HTERT-HM (cell line): ENCODE data around the genes MAP2K7, CTXN1, NDUFA7 and MARCHF2.

- RRBS, result no CpG with 5 or more reads among the region's 50 CpGs
These were observed 1.7 kb upstream of the PNPLA6 start for GRCh38 chr19:7533714-7534395.

DNA sequence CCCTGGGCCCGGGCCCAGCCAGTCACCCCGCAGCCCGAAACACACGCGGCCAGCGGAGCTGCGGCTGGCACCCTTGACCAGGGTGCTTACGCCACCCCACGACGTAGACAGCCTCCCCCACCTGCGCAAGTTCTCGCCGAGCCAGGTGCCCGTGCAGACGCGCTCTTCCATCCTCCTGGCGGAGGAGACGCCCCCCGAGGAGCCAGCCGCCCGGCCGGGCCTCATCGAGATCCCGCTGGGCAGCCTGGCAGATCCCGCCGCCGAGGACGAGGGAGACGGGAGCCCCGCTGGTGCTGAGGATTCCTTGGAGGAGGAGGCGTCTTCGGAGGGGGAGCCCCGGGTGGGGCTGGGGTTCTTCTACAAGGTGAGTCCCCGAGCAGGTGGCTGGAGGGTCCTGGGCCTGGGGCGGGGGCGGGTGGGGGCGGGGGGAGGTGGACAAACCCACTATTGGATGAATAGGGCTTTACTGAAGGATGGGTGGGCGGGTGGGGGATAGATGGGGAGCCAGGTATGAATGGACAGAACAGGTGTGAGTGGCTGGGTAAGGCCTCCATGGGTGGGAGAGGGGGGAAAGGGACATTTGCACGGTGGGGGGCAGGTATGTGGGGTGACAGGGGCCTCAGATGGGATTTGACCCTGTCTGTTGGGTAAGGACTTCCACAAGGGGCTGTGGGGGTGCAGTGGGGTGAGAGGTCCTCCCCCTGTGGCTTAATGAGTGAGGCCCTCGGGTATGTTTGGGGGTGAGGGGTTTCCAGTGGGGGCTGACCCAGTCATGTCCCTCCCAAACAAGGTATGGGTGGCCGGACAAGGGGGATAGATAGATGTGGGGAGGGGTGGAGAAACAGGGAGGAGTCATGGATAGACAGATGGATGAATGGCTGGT lies 16.3 kb downstream of the XAB2 start:
- RRBS, result no CpG with 5 or more reads among the region's 41 CpGs

DNA sequence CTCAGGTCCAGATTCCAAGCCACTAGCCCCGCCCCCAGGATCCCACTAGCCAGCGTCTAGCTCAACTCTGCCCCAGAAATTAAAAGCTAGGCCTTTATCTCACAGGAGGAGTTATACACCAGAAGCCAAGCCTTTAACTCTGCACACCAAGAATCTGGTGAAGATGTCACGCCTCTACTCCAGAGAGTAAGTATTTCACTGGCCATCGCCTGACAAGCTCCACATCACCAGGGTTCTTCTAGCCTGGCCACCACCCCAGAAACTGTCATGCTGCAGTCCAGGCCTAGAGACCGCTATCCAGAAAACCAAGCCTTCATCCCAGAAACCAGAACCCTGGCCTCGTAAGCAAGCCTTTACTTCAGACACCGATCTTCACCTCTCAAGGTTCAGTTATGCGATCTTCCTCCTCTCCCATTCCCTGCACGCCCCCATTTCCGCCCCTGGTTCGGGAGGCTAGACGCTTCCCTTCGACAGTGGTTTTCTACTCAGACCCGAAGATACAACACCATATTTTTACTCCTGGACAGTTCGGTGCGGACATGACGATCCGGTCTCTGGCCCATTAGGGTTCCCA lies 471 bp downstream of the XAB2 start:
- RRBS, result no CpG with 5 or more reads among the region's 18 CpGs

DNA sequence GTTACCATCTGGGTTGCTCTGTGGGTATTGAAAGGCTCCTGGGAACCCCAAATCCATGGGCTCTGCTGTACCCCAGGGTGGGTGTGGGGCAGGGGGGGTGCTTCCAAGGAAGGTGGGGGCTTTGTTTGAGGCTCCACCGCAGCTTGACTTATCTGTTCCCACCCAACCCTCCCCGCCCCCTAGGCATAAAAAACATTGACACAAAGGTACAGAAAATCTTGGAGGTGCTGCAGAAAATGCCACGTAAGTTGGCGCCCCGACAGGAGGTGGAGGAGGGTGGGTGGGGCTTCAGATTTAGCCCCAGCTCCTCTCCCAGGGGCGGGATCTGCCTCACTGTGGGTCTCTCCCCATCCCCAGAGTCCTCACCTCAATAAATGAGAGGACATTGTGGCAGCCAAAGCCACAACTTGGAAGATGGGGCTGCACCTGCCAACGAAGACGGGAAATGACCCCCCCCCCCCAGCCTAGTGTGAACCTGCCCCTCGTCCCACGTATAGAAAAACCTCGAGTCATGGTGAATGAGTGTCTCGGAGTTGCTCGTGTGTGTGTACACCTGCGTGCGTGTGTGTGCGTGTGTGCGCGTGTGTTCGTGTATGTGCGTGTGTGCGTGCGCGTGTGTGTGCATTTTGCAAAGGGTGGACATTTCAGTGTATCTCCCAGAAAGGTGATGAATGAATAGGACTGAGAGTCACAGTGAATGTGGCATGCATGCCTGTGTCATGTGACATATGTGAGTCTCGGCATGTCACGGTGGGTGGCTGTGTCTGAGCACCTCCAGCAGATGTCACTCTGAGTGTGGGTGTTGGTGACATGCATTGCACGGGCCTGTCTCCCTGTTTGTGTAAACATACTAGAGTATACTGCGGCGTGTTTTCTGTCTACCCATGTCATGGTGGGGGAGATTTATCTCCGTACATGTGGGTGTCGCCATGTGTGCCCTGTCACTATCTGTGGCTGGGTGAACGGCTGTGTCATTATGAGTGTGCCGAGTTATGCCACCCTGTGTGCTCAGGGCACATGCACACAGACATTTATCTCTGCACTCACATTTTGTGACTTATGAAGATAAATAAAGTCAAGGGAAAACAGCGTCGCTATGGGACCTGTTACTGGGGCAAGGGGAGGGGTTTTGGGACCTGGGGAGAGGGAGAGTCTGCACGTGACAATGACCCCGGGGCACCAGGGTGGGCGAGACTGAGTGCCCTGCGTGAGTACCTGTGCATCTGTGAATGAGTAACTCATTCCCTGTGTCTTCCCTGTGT lies 1.5 kb upstream of the TRAPPC5 start:
- RRBS, result no CpG with 5 or more reads among the region's 38 CpGs

- RRBS, result no CpG with 5 or more reads among the region's 19 CpGs
These were observed 3.8 kb upstream of the FCER2 start for GRCh38 chr19:7705620-7706167.

GRCh38 chr19:7729696-7730459 lies 2.0 kb downstream of the CLEC4G start:
- RRBS, result 4% methylated on average over 4 of the region's 50 CpGs

GRCh38 chr19:7788563-7789023 lies 25.6 kb downstream of the CLEC4M start:
- RRBS, result no CpG with 5 or more reads among the region's 43 CpGs

- RRBS, result no CpG with 5 or more reads among the region's 10 CpGs
These were observed 5.7 kb downstream of the PRR36 start for GRCh38 chr19:7868638-7868825.

- RRBS, result 2% methylated on average over 23 of the region's 107 CpGs
These were observed at the start of gene MAP2K7 for GRCh38 chr19:7903758-7904865. MAP2K7 (plus strand) TSS chr19:7903877.

- RRBS, result no CpG with 5 or more reads among the region's 35 CpGs
These were observed 3.7 kb upstream of the TGFBR3L start for GRCh38 chr19:7910832-7911436.

DNA sequence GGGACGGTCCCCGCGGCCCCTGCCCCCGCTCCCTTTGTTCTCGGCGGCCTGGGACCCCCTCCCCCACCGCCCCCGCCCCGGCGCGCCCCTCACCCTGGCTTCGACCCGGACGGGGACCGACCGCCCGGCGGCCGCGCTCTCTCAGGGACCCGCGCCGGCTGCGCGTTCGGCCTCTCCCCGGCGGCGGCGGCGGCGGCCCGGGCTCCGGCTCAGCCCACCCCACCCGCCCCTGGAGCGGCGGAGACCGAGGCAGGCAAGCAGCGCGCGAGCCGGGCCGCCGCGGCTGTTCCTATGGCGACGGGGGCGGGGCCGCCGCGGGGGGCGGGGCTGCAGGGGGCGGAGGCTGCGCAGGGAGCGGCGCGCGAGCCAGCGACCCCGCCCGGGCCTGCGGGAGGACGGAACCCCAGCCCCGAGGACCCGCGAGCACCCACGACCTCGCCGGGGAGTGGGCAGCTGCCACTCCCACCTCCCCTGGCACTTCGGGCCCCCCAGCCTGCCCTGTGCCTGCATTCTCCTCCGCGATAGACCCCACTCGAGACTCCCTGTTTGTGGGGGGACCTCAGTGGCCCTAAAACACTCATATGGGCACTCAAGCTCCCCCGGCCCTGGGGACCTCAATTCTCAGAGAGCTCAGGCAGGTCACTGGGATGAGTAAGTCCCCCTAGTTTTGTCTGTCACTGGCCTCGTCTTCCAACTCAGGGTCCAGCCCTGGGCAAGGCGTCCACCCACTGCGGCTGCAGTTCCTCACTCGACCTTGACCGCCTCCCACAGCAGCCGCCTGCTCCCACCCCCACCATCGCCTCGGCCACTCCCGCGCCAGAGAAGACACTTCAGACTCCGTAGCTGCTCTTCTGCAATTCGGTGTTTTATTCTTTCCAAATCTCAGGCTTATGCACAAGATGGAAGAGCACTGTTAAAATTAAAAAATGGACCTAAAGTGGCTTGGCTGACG lies at the start of gene CTXN1:
Gene CTXN1, minus strand, starts transcription at position 262 of the 952 bp plus-strand sequence.
- RRBS, result 1% methylated on average over 32 of the region's 87 CpGs

- RRBS, result 2% methylated on average over 2 of the region's 40 CpGs
These were observed 2.3 kb upstream of the CCL25 start for GRCh38 chr19:8050200-8050750.

GRCh38 chr19:8307322-8307661 lies 866 bp downstream of the CD320 start:
- RRBS, result no CpG with 5 or more reads among the region's 8 CpGs

DNA sequence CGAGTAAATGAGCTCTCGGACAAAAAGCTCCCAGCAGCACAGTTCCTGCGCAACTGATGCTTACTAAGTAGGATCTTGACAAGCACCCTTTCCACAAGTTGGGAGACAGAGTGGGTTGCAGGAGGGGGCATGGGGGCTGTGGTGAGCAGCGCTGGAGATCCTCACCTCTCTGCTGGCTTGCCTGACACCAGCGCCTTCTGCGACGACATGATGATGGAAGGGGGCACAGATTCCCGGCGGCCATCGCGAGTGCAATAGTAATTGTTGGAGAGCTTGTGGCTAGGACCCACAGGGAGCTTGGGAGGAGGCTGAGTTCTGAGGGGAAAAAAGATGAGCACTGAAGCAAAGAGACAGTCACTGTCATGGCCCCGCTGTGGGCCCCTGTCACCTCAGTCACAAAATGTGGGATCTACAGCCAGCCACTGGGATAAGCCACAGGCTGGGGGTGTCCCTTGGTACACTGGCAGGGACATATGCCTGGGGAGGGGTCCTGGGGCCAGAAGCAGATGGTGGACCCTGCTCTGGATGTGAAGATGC lies 4.8 kb downstream of the NDUFA7 start:
- RRBS, result no CpG with 5 or more reads among the region's 12 CpGs

DNA sequence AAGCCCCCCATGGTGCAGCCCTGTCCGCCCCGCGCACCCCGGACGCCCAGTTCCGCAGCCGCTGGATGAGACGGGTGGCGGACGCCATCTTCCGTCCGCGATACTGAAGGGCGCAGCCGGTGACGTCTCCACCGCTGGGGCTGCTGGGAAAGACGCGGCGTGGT lies at the start of gene NDUFA7:
Gene NDUFA7, minus strand, starts transcription at position 105 of the 164 bp plus-strand sequence.
- RRBS, result 1% methylated on average over 13 of the region's 20 CpGs

DNA sequence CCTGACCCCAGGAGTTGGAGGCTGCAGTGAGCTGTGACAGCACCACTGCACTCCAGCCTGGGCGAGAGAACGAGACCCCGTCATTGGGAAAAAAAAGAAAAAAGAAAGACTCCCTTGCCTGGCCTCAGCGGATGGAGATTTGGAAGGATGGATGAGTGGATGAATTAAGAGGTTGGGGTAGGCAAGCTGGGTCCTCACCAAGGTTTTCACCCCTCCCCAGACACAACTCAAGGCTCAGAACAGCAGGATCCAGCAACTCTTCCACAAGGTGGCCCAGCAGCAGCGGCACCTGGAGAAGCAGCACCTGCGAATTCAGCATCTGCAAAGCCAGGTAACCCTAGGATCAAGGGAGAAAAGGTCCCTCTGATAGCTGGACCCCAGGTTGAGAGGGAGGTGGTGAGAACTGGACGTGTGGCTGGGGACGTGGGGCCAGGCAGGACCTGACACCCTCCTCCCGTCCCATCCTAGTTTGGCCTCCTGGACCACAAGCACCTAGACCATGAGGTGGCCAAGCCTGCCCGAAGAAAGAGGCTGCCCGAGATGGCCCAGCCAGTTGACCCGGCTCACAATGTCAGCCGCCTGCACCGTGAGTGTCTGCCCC lies 1.9 kb downstream of the ANGPTL4 start:
- RRBS, result 97% methylated on average over 3 of the region's 14 CpGs

DNA sequence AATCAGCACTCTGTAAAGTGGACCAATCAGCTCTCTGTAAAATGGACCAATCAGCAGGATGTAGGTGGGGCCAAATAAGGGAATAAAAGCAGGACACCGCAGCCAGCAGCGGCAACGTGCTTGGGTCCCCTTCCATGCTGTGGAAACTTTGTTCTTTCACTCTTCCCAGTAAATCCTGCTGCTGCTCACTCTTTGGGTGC lies 3.6 kb upstream of the RAB11B start:
- RRBS, result no CpG with 5 or more reads among the region's 3 CpGs

- RRBS, result 81% methylated on average over 9 of the region's 74 CpGs
These were observed 9.5 kb upstream of the MARCHF2 start for GRCh38 chr19:8403184-8404357.

GRCh38 chr19:8412827-8413735 lies at the start of gene MARCHF2:
MARCHF2 (plus strand) TSS chr19:8413305.
- RRBS, result 2% methylated on average over 38 of the region's 86 CpGs

- RRBS, result no CpG with 5 or more reads among the region's 12 CpGs
These were observed 4.7 kb upstream of the ZNF414 start for GRCh38 chr19:8518608-8519148.